Metastatic Pancreatic Carcinoma in the Ovary (tissue), 1 donor: Measurements from ENCODE around the genes MYO15A and ALKBH5.

GRCh38 chr17:17272903-17273211 is 8.2 kb downstream of the COPS3 start:
- PRO-cap = unidirectional peak, minus-strand start at chr17:17273021

DNA sequence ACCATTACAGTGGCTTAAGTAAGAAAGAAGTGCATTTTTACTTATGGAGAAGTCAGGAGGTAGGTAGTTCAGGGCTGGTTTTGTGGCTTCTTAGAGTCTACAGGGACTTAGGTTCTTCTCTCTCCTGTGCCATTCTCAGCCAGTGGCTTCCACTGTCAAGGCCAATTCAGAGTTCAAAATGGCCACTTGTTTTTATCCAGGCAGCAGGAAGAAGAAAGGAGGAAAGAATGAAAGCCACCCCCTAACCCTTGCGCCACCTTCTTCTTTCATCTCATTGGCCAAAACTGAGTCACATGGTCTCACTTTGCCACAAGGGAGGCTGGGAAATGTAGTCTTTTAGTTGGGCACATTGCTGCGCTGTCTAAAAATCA is 60.8 kb upstream of the MED9 start:
- PRO-cap = no peak

DNA sequence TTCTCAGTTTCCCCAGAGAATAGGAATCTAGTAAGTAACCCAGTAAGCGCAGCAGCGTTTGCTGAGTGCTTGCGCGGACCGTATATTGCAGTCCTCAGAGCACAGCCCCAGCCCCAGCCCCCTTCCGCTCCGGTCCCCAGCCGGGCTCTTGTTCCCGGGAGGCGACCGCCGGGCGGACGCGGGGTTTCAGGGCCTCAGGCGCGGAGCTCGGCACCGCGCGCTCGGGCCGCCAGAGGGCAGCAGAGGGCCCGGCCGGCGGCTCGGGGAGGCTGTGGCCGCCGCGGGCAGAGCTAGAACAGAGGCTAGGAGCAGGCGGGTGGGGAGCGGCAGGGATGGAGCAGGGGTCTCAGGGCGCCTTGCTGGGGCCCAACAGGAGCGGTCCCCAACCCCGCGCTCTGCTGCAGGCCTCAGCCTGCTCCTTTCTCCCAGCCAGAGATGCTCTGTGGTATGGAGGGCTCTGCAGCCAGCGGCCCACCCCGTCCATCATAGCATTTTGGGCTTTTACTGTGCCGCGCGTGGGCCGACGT is 618 bp upstream of the RASD1 start:
- PRO-cap = bidirectional peak, plus-strand start at position 305 of the sequence, minus-strand start at position 180 of the sequence

- PRO-cap = unidirectional peak, minus-strand start at chr17:17518157
These were observed 21.7 kb upstream of the RASD1 start for GRCh38 chr17:17517710-17518400.

DNA sequence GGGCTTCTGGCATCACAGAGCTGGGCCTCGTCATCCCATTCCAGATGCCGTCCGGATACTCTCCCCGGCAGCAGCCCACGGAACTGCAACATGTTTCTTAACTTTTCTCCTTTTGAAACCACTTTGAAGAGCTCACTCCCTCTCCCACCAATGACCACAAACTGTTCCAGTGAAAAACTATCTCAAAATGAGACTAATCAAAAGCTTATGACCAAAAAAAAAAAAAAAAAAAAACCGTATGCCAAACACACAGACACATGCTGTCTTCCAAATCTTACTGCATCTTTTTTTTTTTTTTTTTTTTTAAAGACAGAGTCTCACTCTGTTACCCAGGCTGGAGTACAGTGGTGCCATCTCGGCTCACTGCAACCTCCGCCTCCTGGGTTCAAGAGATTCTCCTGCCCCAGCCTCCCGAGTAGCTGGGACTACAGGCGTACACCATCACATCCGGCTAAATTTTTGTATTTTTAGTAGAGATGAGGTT is 17.4 kb downstream of the PEMT start:
- PRO-cap = no peak

DNA sequence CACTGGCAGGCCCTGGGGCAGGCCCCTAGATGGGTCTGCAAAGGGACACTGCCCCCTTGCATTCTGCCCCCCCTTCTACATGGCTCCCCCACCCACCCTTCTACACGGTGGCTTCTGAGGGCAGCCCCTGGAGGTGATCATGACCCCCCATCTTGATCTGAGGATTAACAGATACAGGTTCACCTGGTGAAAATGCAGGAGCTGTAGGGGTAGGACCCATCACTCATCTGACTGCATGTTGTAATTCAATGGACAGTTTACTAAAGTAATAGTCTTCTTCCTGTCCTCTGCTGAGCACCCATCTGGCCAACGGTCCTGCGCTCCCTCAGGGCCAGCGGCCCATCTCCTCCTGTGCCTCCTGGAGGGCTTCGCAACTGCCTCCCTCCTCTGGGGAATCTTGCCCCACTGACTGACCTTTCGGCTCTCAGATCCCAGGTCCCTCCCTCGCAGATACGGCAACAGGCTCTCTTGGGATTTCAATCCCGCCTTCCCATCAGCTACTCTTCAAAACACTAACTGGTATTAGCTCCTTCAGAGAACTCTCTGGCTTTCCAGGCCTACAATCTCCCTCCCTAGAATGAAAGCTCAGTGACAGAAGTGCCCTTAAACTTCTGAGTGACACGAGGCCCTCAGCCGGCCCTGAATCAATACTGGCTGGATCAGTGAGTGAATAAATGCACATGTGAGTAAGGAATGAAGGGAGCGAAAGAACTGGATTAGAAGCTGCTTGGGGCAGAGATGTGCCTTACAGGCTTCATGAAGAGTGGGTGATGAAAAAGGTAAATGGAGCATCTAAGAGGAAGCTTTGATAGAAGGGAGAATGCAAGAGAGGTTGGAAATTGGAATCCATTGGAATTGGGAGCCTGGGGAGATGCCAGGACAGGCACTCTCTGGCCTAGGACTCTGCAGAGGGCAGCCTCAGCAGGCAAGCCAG is 1.3 kb downstream of the PEMT start:
- PRO-cap = no peak

DNA sequence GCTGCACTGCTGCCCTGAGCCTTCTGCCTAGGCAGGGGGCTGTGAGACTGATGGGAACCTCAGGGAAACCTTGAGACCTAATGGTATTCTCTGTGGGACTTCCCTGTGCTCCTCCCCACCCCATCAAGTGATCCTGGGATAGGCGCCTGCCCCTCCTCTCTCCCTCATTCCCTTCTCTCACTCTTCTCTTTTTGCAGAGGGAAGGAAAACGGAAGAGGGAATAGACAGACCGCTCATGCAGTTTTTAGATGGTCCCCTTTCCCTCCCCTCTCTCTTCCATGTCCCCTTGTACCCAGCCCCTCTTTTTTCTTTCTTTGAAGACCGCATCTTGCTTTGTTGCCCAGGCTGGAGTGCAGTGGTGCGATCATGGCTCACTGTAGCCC is 20.0 kb downstream of the RAI1 start:
- PRO-cap = unidirectional peak, minus-strand start at position 186 of the sequence

GRCh38 chr17:17728706-17729399 is 47.6 kb downstream of the RAI1 start:
- PRO-cap = no peak

GRCh38 chr17:17748829-17749766 is 67.8 kb downstream of the RAI1 start:
- PRO-cap = no peak

DNA sequence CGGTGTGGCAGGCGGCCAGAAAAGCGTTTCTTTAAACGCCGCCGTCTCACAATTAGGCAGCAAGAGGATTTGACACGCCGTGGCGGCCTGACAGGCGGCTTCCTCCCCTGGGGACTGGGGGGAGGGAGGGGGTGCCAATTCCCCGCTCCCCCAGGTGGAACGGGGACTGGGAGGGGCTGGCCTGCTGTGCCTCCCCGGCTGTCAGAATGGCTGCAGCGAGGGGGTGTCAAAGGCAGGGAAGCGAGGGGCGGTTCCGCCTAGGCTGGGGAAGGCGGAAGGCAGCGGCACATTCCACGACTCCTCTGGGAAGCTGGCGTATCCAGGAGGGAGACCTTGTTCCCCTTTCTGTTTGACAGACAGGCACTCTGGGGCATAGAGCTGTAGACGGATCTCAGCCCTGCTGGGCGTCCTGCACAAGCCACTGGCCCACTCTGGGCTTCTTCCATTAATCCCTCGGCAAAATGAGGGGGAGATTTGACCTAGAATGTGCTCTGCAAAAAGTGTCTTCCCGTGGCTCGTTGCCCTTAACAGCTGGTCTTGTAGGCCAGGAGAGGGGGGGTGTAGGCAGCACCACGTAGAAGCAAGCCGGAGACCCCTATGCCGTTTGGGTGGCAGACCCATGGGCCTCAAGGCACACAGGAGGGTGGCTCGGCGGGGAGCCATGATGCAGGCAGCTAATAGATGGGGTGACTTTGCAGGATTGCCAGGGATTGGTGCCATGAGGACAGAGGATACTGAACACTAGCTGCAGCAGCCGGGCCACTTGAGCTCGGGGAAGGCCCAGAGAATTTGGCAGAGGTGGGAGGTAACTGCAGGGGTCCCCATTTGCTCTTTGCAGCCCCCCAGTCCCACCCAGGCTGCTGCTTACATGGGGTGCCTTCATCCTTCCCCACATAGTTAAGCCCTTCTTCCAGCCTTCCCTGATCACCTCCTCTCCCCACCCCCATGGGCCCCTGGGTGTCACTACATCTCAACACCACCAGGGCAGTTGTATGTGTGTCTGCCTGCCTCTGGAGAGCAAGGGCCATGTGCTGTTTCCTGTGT is 52.4 kb downstream of the SREBF1 start:
- PRO-cap = no peak

GRCh38 chr17:17805574-17806342 is 31.0 kb downstream of the SREBF1 start:
- PRO-cap = no peak

GRCh38 chr17:17841685-17842264 is 5.0 kb upstream of the SREBF1 start:
- PRO-cap = no peak

DNA sequence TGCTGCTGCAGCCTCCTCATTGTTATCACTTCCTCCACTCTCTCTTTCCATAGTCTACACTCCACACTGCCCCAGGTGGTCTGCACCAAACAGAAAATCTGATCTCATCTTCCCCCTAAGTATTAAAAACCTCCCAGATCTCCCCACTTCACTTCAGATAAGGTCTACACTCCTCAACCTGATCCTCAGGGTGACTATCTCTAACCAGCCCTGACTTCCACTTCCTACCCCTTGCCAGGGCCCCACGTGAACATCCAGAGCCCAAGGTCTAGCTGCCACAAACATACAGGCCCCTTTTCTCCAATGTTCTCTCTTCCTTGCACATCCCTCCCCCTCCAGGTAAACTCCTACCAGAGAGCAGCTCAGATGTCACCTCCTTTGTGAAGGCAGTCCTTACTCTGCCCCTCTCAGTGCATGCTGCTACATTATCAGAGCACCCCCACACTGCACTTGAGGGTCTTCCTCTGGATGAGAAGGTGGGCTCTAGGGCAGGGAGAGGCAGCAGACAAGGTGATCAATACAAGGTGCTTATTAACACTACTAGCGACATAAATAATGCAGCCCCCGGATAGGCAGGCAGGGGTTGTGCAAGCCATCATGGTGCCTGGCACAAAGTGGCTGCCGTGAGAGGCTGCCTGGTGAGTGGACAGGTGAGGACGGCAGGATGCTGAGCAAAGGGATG is 28.5 kb downstream of the TOM1L2 start:
- PRO-cap = no peak

- PRO-cap = no peak
These were observed 16.3 kb downstream of the TOM1L2 start for GRCh38 chr17:17955798-17956324.

GRCh38 chr17:18025293-18025976 is 13.5 kb downstream of the ATPAF2 start:
- PRO-cap = no peak

- PRO-cap = no peak
These were observed 4.2 kb upstream of the MYO15A start for GRCh38 chr17:18104147-18104944.

DNA sequence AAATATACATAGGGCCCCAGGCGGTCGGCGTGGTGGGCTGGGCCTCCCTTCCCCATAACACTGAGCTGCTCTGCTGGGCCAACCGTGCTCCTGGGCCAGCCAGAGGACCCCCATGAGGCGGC is at the start of gene MYO15A:
Gene MYO15A, plus strand, starts transcription at position 85 of the 122 bp plus-strand sequence.
- PRO-cap = no peak

GRCh38 chr17:18183556-18184167 is at the start of gene ALKBH5:
TSS of gene ALKBH5 (plus strand) at chr17:18183828.
- PRO-cap = bidirectional peak, plus-strand start at chr17:18183840, minus-strand start at chr17:18183750

- PRO-cap = bidirectional peak, plus-strand start at chr17:18258001, minus-strand start at chr17:18257894; unidirectional peak, minus-strand start at chr17:18258439
These were observed 589 bp downstream of the FLII start for GRCh38 chr17:18257828-18258469.

DNA sequence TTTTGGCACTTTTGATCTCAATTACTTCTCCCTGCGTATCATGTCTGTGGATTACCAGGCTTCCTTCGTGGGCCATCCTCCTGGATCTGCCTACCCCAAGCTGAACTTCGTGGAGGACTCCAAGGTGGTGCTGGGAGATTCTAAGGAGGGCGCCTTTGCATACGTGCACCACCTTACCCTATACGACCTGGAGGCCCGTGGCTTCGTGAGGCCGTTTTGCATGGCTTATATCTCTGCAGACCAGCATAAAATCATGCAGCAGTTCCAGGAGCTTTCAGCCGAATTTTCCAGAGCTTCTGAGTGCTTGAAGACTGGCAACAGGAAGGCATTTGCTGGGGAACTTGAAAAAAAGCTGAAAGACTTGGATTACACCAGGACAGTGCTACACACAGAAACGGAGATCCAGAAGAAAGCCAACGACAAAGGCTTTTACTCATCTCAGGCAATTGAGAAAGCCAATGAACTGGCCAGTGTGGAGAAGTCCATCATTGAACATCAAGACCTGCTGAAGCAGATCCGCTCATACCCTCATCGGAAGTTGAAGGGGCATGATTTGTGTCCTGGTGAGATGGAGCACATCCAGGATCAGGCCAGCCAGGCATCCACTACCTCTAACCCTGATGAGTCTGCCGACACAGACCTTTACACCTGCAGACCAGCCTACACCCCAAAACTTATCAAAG is 1.1 kb downstream of the SMCR8 start:
- PRO-cap = no peak